Measurements from ENCODE around the gene OSTF1.

DNA sequence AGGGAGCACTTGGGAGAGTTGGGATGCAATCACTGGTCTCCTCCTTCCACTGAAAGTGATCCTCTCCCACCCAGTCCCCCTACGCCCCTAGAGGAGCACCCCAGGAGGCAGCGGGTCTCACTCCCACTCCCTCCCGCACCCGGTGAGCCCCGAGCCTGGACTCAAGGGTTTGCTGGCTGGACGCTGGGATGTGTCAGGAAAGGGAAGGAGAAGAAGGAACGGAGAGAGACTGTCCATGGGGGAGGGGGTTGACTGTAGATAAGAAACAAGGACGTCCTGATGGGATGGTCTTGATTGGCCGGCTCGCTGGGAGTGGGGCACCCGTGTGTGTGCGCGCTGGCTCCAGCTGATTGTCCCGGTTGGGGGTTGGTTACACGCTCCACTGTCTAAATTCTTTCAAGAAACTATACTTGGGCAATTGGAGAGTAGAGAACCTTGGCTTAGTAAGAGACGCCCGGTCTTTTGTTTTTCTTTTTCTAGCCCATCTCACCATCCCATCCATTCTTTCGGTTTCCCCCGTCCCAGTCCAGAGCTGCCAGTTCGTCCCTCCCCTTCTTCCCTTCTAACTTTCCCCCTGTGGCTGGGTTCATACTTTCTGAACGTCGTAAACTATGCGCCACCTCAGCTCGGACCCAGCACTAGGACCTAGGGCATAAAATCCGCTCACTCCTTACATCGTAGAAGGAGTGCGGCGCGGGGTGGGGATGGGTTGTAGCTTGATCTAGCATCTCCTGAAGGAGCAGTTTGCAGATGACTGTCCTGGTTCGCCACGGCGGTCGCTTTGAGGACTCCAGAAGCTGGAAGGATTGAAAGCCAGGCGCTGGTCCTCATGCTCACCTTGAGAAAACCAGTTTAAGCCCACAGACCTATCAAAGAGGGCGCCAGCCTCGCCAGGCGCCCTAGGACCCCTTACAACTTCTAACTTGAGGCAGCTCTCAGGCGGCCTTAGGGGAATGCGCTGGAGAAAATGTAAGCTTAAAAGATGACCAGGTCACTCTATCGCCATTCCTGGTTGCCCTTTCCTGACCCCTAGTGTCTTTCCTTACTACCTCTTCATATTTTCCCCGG lies 2.4 kb downstream of the RORB start:
- RRBS = 27% methylated on average over 7 of the region's 41 CpGs

GRCh38 chr9:75088405-75089519 lies at the start of gene OSTF1:
TSS of gene OSTF1 (plus strand) at chr9:75088514.
- RRBS = 2% methylated on average over 23 of the region's 75 CpGs

DNA sequence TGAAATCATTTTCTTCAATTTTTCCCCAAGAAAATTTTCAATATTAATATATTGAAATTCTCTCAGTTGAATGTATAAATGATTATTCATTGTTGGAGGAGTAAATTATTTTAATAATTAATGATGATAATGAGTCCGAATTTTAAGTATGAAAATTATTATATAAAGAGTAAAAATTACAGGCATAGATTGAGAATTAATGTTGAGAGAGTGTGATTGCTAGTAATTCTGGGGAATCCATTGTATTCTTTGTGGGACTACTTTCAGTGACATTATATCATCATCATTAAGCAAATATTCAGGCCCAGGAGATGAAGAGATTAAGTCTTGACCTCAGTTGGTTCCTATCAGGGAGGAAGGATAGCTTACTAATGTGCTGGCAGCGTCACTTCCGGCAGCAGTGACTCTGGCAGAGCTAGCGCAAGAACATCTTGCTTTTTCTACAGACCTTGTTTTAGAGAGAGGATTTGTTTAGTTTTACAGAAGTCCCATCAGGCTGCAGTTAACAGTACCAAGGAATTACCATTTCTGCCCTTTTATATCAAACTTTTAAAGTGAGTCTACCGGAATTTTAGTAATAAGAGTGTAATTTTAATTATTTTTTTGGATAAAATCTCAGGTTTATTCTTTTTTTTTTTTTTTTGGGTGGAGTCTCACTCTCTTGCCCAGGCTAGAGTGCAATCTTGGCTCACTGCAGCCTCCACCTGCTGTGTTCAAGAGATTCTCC lies 20.2 kb downstream of the OSTF1 start:
- RRBS = no CpG with 5 or more reads among the region's 5 CpGs

GRCh38 chr9:75267736-75268074 lies 179.4 kb downstream of the OSTF1 start:
- RRBS = no CpG with 5 or more reads among the region's 1 CpG

DNA sequence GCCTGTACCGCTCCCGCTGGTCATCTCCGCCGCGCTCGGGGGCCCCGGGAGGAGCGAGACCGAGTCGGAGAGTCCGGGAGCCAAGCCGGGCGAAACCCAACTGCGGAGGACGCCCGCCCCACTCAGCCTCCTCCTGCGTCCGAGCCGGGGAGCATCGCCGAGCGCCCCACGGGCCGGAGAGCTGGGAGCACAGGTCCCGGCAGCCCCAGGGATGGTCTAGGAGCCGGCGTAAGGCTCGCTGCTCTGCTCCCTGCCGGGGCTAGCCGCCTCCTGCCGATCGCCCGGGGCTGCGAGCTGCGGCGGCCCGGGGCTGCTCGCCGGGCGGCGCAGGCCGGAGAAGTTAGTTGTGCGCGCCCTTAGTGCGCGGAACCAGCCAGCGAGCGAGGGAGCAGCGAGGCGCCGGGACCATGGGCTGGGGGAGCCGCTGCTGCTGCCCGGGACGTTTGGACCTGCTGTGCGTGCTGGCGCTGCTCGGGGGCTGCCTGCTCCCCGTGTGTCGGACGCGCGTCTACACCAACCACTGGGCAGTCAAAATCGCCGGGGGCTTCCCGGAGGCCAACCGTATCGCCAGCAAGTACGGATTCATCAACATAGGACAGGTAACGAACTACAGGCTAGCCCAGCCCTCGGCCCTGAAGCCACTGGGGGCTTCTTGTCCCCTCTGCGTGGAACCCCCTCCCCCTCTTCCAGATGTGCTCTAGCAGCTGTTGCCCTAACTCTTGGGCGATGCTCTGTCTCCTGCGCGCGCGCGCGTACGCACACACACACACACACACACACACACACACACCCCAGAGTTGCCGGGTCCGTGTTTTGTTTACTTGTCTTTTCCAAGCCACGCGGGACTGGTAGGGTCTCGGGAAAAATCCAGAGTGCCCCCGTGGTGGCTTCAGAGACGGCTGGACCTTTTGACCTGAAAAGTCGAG lies 565 bp downstream of the PCSK5 start:
- RRBS = 2% methylated on average over 29 of the region's 87 CpGs

GRCh38 chr9:75894491-75894959 lies 4.1 kb downstream of the PCSK5 start:
- RRBS = no CpG with 5 or more reads among the region's 3 CpGs

DNA sequence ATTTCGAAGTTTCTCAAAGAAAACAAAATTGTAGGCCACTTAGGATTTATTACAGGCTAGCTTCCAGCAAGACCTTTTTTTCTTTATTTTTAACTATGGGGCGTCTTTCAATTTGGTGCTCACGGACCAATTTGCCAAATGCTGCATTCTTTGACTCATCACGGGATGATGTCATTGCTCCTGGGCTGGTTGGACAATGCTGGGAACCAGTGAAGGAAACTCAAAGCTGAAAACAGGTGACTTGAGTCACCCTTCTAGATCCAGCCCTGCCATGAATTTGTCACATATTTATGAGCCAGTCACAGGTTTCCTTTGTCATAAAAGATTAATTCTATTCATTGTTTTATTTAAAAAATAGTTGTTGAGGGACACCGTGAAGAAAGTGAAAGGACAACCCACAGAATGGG lies 13.5 kb downstream of the PCSK5 start:
- RRBS = no CpG with 5 or more reads among the region's 5 CpGs

- RRBS = no CpG with 5 or more reads among the region's 6 CpGs
These were observed 69.4 kb downstream of the PCSK5 start for GRCh38 chr9:75959636-75960496.

DNA sequence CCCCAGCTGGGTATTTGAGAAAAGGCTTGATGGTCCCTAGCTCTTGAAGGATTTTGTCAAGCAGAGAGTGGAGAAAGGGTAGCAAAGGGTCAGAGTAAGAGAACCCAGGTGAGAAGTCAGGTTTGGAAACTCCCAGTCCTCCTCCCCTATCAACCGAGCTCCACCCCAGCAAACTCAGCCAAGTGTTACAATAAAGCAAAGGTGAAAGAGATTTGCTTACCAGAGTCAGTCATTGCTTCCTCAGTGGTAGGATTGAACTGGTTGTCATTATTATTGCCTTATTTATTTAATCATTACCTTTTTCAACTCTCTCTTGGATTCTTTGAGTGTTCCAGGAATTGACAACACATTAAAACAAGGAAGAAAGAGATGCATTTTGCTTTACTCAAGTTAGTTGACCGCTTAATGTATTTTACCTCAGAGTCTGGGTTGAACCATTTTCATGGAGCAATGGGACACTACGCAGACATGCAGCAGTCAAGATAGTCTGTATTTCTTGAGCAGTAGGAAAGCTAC lies 80.4 kb downstream of the RFK start:
- RRBS = no CpG with 5 or more reads among the region's 3 CpGs

DNA sequence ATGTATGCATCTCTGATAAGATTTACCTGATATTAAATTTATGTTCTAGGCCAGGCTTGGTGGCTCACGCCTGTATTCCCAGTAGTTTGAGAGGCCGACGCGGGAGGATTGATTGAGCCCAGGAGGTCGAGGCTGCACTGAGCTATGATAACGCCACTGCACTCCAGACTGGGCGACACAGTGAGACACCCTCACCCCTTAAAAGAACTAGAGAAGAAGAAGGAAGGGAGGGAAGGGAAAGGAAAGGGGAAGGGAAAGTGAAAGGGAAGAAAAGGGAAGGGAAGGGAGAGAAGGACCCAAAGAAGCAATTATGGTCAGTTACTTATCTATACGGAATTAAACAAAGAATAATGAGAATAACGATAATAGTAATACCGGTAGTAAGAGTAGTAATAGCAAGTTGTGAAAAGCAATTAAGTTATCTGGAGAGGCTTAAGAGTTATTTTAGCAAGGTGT lies 1.2 kb upstream of the RFK start:
- RRBS = no CpG with 5 or more reads among the region's 10 CpGs

GRCh38 chr9:76460357-76460549 lies 1.3 kb downstream of the GCNT1 start:
- RRBS = no CpG with 5 or more reads among the region's 4 CpGs

DNA sequence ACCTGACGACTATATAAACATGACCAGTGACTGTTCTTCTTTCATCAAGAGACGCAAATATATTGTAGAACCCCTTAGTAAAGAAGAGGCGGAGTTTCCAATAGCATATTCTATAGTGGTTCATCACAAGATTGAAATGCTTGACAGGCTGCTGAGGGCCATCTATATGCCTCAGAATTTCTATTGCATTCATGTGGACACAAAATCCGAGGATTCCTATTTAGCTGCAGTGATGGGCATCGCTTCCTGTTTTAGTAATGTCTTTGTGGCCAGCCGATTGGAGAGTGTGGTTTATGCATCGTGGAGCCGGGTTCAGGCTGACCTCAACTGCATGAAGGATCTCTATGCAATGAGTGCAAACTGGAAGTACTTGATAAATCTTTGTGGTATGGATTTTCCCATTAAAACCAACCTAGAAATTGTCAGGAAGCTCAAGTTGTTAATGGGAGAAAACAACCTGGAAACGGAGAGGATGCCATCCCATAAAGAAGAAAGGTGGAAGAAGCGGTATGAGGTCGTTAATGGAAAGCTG lies 43.7 kb downstream of the GCNT1 start:
- RRBS = no CpG with 5 or more reads among the region's 11 CpGs

DNA sequence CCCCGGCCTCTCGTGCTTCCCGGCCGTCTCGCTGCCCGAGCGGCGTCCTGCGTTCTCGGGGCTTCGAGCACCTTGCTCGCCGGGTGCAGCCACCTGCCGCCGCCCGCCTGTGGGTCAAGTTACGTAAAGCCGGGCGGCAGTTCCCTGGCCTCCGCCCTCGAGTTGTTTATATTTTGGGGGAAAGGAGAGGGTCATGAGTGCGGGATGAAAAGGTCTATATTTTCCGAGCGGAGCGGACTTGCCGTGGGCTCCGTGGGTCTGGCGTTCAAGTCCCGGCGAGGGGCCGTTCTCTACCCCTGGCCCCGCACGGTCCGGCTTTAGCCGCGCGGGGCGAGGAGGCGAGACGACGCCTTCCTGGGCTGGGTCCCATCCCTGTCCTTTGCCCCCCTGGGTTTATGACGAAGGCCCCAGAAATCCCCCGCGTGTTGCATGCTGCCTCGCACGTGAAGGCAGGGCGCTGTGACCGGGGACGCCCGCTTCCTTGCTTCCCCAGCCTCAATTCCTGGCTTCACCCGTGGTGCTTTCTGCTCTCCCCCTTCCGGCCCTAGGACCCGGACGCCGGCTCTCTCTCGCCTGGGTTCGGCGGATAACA lies 590 bp downstream of the VPS13A start:
- RRBS = 1% methylated on average over 21 of the region's 58 CpGs

DNA sequence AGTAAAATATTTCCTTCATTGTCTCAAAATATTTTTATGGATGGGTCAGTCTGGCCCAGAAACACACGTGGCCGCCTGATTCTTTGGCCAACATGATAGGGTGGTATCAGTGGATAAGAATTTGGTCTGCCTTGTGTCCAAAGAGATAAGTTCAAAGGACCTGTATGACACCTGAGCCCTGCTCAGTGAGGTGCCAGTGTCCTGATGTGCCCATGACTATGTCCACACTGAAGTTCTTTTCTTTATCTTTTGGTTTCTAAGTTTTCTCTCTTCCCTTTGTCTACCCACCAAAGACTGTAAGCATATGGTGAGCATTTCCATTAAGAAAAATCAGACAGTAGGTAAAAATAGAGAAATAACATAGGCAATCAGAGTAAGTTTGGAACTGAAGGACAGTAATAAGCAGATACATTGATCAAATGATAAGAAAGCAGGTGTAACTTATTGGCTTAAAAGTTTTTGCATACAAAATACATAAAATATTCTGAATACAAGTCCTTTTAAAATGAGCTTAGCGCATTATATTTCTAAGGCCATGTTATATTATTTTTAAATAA lies 92.0 kb upstream of the GNA14 start:
- RRBS = no CpG with 5 or more reads among the region's 3 CpGs

DNA sequence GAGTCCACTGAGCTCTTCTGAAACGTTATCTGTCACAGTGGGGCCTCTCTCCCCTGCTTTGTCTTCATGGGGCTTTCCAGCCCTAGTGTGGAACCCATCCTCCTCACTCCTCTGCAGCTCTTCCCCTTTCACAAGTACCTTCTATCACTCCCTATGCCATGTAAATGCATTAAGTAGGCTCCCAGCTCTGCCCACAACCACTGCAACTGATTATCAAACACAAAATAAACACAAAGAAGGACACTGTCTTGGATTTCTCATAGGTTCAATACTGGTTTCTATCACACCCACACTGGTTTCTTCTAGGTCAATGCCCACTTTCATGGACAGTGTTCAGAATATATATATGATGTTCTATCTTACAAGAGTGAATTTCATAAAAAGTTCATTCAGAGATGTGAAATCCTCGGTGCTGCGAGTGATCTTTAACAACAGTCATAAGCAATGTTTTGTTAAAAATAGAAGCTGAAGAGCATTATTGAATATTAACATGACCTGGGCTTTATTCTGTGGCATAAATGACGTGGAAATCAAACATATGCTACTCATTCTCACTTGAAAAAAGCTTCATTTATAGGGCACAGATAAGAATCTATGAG lies 139.3 kb downstream of the GNAQ start:
- RRBS = no CpG with 5 or more reads among the region's 4 CpGs

DNA sequence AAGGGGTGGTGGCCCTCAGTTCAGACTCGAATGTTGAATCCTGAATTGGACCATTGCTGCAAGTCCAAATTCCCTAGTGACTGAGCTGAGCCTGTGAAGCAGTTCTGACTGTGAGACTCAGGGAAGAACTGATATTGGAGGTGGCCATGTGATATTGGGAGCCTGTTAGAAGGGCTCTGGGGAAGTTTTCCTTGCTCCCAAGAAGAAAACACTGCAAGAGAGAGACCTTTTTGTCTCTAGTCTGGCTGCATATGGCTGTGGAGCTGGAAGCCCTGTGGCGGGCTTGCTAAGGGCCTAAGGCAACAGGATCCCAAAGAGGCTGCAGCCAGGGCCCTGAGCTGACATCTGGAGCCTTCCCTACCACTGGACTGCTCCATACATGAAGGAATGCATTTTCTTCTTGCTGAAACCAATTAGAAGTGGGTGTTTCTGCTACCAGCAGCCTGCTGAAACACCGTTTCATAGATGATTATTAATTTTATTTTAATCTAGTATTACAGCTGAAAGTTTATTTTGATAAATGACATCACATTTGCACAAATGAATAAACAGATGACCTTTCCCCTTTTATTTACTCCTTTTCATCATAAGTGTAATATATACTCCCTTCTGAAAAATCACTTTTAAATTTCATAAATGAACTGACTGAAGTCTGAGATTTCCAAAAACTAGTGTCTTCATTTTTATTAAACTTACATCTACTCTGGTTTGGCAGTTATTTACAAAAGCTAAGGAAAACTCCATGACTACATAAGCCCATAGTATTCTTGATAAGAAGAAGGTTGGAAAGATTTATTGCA lies 42.1 kb downstream of the GNAQ start:
- RRBS = no CpG with 5 or more reads among the region's 3 CpGs

DNA sequence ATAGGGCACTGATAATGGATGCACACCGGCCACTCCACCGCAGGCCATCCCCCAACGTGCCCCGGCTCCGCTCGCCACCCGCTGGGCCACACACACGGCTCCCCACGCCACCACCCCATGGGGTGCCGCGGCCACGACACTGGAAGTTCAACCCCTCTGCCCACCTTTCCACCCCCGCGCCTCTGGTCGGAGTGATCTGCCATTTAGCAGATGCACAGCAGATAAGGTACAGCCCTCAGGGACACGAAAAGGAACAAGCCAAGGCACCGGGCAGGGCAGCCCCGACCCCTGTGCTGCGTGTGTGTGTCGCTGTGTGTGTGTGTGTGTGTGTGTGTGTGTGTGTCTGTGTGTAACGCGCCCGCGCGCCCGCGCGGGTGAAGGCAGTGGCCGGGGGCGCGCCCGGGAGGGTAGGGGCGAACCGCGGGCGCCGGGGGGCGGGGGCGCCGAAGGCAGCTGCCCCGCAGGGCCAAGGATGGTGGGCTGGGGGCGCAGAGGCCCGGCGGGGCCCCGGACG lies 976 bp downstream of the GNAQ start:
- RRBS = 28% methylated on average over 11 of the region's 46 CpGs

DNA sequence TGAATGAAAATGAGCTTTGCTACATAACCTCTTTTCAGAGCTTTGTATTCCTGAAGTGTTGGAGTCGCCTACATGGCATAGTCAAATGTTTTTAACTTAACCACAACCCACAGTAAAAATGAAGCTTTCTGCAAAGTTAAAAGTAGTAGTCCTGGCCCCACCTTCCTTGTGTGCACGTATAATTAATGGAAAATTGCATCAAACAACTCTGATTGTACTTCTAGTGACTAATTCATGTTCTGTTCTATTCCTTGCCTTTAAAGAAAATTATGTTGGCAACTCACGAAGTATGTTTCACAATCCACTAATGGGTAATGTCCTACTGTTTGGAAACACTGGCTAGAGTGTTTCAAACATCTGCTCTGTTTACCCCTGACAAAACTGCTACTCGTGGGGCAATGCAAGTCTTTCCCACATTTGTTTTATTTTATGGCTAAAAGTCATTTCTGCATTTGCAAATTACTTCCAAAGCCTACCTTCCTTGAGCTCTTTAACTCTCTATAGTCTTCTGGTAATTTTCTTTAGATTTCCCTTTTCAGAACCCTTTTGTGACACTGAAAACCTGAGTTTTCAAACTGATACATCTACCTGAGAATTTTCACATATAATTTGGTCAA lies 18.5 kb upstream of the PSAT1 start:
- RRBS = no CpG with 5 or more reads among the region's 4 CpGs

DNA sequence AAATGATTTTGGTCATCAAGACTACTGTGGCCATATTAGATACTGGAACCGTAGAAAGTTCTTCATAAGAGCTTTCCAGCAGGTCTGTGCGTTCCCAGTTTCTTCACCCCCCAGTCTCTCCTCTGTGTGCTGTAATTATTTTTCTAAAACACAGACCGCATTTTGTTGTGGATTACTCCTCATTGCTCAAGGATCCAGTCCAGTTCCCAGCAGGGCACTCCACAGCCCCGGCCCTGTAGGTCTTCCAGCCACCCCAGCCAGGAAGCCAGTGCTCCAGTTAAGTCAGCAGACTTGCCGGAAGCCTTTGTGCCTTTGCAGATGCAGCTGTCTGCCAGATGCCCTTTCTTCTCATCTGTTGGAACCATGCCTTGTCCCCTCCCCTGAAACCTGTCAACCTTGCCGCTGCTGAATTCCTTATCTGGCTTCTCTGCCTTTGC lies 28.3 kb downstream of the PSAT1 start:
- RRBS = 56% methylated on average over 2 of the region's 6 CpGs

DNA sequence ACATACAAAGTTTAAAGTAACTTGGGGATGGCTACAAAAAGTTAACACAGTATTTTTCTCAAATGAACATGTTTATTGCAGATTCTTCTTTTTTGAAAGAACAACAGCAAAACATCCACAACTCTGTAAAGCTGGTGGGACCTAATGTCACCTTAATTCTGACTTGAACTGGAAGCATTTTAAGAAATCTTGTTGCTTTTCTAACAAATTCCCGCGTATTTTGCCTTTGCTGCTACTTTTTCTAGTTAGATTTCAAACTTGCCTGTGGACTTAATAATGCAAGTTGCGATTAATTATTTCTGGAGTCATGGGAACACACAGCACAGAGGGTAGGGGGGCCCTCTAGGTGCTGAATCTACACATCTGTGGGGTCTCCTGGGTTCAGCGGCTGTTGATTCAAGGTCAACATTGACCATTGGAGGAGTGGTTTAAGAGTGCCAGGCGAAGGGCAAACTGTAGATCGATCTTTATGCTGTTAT lies 32.2 kb downstream of the PSAT1 start:
- RRBS = no CpG with 5 or more reads among the region's 6 CpGs